Left colon (tissue), 1 donor: ENCODE measurements around the genes NDUFB8, SEMA4G and LBX1.

GRCh38 chr10:100529727-100530179 is at the start of gene NDUFB8:
Gene NDUFB8 (minus strand): TSS chr10:100529871.
- PRO-cap: bidirectional peak, plus-strand start at chr10:100530006, minus-strand start at chr10:100529870

DNA sequence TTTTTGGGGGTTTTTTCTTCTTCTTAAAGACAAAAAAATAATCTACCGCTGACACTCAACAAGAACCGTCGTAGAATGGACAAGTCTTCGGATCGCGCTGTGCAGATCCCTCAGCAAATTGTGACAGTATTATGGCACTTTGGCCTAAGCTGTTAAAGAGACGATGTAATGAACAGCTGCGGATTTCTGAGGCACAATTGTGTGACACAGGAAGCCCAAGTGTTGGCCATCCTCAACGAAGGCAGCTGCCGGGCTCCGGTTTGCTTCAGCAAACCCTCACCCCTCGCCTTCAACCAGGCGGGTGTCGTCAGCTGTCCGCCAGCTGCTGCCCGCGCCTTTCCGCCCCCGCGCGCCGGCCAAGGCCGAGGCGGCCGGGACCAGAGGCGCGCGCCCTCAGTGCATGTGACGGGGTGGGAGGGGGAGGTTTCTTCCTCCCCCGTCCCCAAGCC is 364 bp upstream of the SLF2 start:
- PRO-cap: bidirectional peak, plus-strand start at position 155 of the sequence, minus-strand start at position 120 of the sequence; bidirectional peak, plus-strand start at position 197 of the sequence, minus-strand start at position 199 of the sequence; bidirectional peak, plus-strand start outside the sequence, minus-strand start at position 354 of the sequence

- PRO-cap: unidirectional peak, plus-strand start at chr10:100969076; bidirectional peak, plus-strand start at chr10:100969526, minus-strand start at chr10:100969372
Measured at GRCh38 chr10:100968784-100969736, at the start of gene SEMA4G. Gene SEMA4G (plus strand): TSS chr10:100969504.

DNA sequence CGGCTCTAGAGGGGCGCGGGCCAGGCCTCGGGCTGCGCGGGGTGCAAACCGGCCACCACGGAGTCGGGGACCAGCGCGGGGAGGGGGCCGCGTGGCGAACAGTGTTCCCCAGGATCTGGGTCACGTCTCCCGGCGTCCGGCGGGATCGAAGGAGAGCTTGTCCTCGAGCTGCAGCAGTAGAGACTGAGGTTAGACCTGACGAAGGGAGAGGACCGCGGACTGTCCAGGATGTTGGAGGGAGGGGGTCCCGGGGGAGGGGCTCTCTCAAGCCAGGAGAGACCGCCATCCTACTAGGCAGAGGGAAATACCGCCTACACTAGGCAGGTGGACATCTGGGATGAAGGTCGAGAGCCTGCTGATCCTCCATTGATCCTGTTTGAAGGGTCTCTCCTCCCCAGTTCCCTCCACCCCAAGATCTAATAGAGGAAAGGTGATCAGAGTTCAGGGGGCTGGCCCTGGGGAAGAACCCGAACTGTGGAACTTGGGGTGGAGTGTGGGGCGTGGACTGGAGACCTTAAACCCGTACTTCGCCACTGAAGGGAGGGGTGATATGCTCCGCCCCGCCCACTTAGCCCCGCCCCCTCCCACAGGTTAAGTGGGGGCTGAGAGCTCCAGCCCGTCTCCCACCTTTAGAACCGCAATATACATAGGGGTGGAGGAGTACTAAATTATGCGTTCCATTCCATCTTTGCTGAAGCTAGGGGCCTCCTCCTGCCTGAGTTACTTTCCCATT is 599 bp downstream of the SEMA4G start:
- PRO-cap: bidirectional peak, plus-strand start at position 671 of the sequence, minus-strand start at position 418 of the sequence

DNA sequence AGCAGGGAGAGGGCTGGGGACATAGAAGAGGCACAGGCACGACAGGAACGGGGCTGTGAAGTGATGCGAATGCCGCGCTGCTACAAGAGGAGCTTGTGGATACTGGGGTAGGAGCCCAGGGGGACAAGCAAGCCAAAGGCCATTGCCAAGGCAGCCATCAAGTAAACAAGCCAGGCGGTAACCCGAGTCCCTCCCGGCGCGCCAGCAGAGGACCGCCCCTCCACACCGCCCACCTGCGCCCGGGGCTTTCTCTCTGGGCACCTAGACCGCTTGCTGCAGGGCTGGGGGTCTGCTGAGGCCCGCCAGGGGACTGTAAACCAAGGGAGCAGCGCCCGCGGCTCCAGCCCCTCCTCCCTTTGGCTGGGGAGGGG is 787 bp downstream of the SFXN3 start:
- PRO-cap: no peak

GRCh38 chr10:101060064-101060514 is 1.7 kb upstream of the KAZALD1 start:
- PRO-cap: no peak

- PRO-cap: no peak
Measured at GRCh38 chr10:101141196-101141663, 10.1 kb downstream of the TLX1 start.

- PRO-cap: no peak
Measured at GRCh38 chr10:101229326-101230229, at the start of gene LBX1. Gene LBX1 (minus strand): TSS chr10:101229463.

DNA sequence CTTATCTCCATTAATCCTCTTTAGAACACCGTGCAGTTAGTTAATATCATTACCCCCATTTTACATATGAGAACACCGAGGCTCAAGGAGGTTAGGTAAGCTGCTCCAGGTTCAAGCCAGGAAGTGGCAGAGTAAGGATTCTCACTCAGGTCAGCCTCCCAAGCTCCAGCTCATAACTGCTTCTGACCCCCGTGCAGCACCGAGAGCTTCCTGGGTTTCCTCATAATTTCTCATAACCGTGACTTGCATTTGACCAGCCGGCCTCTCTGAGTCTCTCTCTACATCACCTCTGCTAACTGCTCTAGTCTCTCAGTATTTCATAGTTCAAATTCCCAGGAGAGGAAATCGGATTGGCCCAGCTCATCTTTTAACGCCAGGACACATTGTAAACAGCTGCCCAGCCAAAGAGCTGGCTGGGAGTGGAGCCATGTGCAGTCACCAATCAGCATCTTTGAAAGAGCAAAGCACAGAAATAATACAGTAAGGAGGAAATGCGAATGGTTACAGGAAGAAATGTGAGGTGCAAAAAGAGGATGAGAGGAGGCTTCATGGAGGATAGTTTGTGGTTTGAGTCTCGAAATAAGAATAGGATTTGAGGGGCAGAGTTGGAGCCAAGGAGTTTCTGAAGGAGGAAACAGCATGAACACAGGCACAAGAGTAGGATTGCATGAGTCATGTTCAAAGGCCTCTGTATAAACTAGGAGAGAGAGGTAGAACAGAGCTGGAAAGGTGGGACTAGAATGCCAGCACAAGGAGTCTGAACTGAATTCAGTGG is 15.1 kb upstream of the LBX1 start:
- PRO-cap: no peak

GRCh38 chr10:101578750-101579105 is 9.3 kb downstream of the POLL start:
- PRO-cap: no peak

DNA sequence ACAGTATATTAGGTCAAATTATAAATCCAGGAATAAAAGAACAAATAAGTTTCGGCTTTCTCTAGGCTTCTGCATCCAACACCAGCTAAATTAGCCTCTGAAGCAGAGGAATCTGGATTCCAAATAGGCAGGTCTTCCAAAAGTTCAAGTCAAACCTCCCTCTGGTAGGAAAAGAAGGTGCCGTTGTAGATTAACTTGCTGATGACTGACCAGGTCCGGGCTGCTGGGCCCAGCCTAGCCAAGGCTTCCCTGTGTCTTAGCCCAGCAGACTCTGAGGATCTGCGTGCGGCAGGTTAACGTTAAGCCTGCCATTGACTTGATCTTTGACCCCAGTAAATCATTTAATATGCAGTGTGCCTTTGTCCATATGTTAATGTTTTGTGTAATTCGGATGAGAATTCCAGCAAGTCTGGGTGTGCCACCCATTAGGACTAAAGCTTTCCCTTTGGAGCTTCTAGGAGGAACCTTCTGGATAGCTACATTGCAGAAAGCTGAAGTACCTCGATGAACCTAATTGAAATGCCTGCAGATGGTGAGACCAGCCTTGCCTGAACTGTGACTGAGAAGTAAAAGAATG is 30.9 kb upstream of the FBXW4 start:
- PRO-cap: bidirectional peak, plus-strand start at position 264 of the sequence, minus-strand start at position 273 of the sequence

- PRO-cap: no peak
Measured at GRCh38 chr10:101781262-101781811, 1.9 kb downstream of the NPM3 start.

DNA sequence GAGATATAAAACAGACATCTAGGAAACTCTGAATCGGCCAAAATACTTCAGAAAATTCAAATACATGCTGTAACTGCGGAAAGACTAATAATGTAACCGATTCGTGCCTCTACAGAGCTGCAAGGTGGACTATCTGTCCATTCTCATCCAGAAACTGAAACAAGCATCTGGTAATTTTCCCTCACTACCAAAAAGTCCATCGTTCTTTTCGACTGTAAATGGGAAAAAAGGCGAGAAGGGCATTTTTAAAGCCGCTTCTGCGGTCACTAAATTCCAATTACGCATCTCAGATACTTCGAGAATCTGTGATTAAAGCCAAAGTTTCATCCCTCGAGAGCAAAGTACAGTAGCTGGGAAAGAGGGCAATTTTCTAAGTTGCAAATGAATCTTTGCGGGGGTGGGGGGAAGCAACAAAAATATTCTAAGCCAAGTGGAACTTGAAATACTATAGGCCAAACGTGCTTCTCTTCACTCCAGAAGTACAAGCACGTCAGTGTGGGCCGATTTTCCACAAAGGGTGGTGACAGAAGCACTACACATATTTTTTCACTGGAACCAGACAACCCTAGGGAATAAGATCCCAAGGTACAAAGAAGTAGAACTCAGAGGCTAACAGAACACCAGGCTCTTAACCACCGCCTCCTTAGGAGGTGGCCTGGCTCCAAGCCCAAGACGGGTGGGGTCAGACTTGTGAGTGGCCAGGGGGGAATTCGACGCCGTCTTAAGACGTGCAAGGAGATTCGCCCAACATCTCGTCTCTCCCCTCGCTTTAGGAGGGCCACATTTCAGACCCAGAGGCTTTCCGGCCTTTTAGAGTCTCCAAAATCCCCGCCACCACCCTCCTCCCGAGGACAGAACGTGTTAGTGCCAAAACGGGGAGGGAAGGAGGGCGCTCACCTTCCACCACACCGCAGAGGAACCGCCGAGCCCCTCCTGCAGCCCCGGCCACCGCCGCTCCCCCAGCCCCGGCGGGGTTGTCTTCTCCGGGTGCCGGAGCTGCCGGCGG is 1.0 kb downstream of the OGA start:
- PRO-cap: bidirectional peak, plus-strand start at position 724 of the sequence, minus-strand start at position 619 of the sequence

DNA sequence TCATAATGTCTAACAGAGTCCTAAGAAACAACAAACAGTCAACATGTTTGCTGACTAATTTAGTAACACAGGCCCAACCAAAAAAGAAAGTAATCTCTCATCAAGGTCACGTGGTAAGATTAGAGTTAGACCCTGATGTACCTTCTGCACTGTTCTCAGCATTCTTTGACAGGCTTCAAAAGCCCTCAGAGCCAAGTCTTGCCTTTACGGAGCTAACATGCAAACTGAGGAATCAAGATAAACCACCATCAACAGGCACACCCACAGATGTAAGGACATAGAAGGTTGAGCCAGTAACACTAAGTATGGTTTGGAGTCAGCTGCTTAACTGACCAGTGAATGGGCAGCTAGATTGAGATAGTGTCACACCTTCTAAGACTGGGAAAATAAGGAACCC is 15.2 kb upstream of the KCNIP2 start:
- PRO-cap: no peak

DNA sequence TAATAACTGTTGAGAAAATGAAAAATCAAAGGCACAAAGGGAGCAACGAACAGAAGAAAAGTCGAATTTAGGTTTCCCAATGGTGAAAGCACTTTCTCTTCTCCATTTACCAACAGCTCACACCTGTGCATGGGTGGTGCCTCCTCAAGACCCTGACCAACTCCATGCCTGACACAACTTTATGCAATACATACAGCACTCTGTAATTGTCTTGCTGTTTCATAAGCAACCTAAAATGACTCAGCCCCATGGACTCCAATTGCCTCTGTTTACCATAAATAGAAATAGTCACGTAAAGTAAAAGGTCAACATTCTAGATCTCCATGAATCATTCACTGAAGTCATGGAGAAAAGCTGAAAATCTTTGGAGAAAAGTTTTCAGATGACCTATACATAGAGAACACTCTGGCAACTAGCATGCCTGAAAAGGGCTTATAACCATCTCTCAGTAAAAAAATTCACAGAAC is 95.6 kb upstream of the KCNIP2 start:
- PRO-cap: no peak

GRCh38 chr10:101968888-101969603 is 86.9 kb downstream of the ARMH3 start:
- PRO-cap: no peak

DNA sequence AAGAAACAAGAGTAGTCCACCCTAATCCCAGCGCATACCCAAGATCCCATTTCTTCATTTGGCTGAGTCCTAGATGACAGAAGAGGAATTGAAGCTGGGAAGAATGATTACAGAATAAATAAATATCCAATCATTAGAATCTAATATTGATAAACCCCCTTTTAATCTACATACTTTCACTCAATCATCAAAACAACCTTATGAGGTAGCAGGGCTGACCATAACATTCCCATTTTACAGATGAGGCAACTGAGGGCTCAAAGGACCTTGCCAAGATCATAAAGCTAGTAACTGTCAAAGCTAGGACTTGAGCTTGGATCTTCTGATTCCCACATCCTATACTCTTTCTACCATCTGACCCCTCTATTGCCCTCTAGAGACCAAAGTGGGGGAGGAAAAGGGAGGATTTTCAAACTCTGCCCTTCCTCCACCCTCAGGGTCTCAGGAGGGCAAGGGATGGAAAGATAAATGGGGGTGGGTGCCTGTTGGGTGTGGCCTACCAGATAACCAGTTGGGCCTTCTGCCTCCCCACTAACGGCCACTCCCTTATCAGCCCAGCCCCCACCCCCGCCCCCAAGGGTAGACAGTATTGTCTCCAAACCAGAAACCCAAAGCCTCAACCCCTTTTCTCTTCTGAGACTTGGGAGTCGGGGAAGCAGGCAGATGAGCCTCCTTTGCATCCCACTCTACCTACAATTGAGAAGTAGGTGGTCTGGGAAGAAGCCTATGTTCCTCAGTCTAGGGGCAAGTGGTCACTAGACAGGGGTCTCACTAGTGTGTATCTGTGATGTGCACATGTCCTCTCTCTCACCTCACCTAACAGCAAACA is 7.9 kb downstream of the LDB1 start:
- PRO-cap: no peak

- PRO-cap: bidirectional peak, plus-strand start at chr10:102121615, minus-strand start at chr10:102121430
Measured at GRCh38 chr10:102121549-102121804, 1.3 kb upstream of the LDB1 start.

GRCh38 chr10:102156882-102157845 is 5.0 kb downstream of the NOLC1 start:
- PRO-cap: no peak

DNA sequence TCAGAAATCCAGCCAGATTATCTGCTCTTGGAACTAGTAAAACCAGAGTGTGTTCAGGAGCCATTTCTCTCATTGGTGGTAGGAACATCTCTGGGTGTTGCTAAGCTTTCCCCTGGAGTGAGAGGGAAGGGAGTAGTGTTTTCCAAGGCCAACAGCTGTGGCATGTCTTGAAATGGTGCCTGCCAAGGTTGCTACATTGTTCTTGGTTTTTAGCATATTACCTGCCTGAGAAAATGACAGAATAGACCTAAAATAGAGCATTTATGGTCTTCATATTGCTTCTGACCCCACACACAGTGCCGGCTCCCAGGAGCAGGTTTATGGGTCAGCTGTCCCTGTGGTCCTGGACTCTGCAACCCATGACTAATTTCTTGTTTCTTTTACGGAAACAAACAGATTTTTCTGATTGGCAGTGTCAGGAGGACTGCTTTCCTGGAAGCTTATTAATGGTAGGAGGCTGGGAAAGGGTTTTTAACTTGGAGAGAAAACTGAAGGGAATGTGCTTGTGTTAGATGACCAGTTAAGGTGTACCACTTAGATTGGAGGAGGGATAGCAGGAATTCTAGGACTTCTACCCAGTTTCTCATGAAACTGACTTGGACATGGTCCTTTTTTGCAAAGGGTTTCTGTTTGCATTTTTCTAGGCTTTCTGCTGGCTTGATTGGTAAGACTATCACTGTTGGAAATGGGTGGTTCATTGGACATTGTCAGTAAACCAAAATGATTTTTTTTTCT is 17.7 kb downstream of the GBF1 start:
- PRO-cap: no peak